Mesenchymal stem cell of Wharton's jelly (primary cell): ENCODE data around the gene PARP6.

GRCh38 chr15:70035585-70036204, 62.0 kb downstream of the TLE3 start:
- CAGE, long polyA plus RNA = no peak

GRCh38 chr15:70057911-70058283, 39.8 kb downstream of the TLE3 start:
- CAGE, long polyA plus RNA = no peak

GRCh38 chr15:70075619-70076584, 21.8 kb downstream of the TLE3 start:
- CAGE, long polyA plus RNA = no peak

- CAGE, long polyA plus RNA = no peak
Measured at GRCh38 chr15:70098213-70098492, 436 bp upstream of the TLE3 start.

GRCh38 chr15:70099691-70100023, 1.9 kb upstream of the TLE3 start:
- CAGE, long polyA plus RNA = no peak

GRCh38 chr15:70196503-70196994, 98.8 kb upstream of the TLE3 start:
- CAGE, long polyA plus RNA = no peak

GRCh38 chr15:70319436-70320054, 221.8 kb upstream of the TLE3 start:
- CAGE, long polyA plus RNA = no peak

GRCh38 chr15:70340270-70340658, 242.5 kb upstream of the TLE3 start:
- CAGE, long polyA plus RNA = no peak

DNA sequence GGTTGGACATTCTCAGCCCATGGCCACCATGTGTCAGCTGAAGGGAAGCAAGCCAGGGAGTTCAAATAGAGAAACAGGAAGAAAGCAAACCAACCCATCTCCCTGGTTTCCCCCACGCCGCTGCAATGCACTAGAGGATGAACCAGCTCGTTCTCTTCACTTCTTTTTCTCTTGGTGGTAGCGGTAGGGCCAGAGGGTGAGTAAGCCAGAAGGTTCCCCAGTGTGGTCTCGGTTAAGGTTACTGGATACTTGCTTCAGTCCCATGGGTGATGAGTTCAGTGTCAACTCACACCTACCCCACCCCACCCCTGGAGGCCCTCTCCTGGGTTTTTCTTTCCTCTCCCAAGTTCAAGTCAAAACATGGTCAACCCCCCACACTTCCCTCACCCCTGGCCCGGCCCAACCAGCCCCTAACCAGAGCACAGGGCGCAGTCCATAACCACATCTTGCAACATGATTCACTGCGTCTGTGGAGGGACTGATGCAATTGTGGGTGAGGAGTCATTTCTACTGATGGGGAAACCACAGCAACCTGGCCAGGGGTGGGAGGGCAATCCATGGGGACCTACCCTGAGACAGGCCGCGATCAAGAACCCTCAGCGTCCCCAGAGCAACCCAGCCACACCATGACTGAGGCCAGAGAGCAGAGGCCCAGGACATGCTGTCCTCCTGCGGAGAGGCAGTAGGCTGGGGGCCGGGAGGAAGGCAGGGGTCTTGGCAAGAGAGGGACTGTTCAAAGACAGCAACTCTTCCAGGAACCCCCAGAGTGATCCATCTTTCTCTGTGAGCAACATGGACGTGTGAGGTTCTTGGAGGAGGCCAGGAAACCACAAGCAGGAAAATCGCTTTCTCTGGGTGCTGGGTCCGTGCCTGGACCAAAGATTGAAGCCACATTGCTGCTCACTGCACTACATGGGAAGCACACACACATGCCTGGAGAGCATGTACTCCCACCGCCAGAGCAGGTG, 276.6 kb downstream of the UACA start:
- CAGE, long polyA plus RNA = no peak

DNA sequence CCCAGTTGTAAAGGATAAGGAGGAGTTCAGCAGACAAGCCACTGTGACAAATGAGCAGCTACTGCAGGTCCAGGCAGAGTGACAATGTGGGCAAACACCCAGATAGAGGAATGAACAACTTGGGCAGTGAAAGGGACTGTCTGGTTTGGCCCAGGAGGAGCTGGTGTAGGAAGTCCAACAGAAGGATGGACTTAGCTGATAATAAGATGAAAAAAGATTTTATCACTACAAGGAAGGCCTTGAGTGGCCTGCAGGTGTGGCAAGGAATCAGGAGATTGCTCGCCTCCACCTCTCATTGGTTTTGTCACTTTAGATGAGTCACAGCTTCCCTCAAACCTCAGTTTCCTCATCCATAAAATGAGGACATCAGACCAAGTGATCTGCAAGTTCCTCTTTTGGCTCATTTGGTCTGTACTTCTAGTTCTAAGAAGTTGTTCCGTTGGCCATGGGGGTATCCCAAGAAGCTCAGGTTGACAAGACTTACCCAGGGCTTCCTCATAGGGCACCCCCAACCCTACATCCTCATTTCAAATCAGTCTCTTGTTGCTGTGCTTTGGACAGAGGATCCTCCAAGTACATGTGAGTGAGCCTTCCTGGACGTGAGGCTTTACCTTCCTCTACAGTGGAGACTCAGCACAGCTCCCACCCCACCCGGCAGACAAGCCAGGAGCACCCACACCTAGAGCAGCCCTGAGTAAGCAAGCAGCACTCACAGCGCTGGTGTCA, 254.1 kb downstream of the UACA start:
- CAGE, long polyA plus RNA = no peak

GRCh38 chr15:71008267-71008735, 107.0 kb upstream of the THSD4 start:
- CAGE, long polyA plus RNA = no peak

GRCh38 chr15:71116386-71116865, 1.2 kb downstream of the THSD4 start:
- CAGE, long polyA plus RNA = no peak

DNA sequence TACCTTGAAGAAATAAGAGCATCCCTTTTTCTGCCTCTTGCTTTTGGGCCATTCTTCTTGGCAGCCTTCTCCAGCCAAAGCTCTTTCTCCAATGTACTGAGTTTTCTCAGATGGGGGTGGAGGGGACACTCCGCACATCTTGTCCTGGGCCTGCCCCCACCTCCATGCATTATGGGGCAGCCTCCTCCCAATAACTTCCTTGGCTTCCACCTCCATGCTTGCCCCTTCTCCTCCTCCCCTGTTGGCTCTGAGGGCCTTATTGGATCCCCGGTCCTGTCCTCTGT, 20.3 kb downstream of the THSD4 start:
- CAGE, long polyA plus RNA = no peak

DNA sequence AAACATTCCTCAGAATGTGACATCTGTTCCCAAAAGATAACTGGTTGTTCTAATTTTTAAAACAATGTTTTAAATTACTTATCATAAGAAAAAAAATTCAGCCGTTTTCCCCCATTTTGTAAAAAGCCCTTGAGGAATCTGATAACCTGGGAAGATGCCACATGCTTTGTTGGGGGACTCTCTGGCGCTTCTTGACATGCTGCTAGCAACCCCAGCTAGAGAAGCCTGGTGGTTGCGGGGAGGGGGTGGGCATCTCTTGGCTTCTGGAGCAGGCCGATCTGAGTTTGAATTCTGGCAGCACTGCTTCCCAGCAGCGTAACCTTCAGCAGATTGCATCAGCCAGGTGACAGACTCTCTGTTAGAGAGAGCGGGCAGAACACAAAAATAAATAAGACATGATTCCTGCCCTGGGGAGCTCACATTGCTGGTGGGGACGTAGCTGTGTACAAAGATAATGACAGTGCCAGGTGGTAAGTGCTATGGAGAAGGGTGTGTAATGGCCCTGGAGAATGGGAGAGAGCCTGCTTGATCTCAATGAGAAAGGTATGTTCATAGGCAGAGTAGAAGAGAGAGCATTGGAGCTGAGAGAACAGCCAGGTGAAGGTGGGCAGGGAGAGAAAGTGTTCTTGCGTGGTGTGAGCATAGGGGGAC, 87.4 kb downstream of the THSD4 start:
- CAGE, long polyA plus RNA = no peak

DNA sequence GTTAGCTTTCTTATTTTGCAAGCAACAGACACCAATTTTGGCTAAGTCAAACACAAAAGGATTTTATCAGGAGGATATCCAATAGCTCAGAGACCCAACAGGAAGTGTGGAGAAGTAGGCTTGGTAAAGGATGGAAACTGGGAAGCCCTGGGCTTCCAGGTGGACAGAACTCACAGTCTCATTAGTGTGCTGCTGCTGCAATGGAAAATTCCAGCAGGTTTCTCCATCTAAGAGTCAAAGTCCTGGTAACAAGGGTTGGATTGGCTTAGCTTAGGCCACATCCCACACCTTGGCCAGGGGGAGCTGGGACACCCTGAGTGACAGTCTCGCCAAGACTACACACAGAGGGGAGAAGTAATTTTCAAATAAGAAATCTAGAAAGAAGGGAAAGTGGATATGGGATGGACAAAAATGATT, 158.5 kb downstream of the THSD4 start:
- CAGE, long polyA plus RNA = no peak

GRCh38 chr15:71294172-71294517, 178.9 kb downstream of the THSD4 start:
- CAGE, long polyA plus RNA = no peak

GRCh38 chr15:72179861-72180572, 17.6 kb downstream of the GRAMD2A start:
- CAGE, long polyA plus RNA = no peak

DNA sequence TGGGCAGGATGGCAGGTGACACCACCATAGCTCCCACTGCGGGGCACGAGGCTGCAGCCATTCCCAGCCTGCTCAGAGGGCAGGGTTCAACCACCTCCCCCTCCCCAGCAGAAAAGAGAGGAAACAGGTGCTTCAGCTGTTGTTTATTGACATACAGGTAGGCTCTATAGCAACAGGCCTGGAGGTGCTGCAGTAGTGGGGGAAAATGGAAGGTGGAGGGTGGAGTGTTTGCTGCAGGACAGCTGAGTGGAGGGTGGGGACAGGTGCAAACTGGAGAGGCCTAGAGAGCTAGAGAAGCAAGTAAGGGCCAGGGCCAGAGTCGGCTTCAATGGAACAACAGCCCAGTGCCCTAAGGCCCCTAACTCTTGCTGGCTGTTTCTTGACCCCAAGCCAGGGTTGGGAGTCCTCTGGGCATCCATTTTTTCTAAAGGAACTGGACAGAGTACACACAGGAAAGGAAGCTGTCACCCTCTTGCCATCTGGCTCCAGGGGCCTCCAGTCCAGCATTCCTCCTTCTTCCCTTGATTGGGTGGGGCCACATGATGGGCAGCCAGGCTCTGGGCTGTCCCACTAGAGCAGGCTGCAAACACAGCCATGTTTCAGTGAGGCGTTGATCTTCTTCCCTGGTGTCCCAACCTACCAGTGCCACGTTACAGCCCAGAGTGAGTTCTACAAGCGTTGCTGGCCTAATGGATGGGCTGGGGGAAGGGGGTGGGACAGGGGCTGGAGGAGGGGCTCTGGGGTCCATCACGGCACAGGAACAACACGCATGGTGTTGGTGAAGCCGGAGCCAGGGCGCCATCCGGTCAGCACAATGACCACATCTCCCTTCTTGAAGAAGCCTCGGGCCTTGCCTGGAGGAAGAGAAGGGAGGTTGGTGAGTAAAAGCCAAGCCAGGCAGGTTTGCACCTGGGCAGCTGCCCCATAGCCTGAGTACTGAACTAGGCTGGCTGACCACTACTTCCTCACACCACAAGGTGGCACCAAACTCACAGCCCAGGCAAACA, 1.6 kb upstream of the GRAMD2A start:
- CAGE, long polyA plus RNA = no peak

DNA sequence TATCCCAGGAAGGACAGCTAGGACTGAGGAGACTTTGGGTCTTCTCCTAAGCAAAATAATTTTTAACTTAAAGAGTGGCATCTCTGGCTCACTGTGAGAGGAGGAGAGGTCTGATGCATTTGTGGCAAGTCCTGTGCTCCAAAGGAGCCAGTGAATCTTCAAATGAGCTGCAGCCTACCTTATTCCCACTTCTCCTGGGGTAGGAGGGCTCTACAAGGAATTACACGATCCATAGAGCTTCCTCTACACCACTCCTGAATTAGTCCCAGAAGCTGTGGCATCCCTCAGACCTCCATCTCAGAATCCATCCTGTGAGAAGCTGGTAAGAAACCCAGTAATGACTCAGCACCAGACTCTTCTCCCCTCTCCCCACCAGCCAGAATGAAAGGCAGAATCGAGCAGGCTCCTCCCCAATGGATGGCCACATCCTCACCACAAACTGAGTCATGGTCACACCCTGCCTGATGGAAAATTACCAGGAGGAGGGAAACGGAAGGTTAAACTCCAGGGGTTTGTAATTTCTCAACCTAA, 6.3 kb upstream of the PKM start:
- CAGE, long polyA plus RNA = no peak

DNA sequence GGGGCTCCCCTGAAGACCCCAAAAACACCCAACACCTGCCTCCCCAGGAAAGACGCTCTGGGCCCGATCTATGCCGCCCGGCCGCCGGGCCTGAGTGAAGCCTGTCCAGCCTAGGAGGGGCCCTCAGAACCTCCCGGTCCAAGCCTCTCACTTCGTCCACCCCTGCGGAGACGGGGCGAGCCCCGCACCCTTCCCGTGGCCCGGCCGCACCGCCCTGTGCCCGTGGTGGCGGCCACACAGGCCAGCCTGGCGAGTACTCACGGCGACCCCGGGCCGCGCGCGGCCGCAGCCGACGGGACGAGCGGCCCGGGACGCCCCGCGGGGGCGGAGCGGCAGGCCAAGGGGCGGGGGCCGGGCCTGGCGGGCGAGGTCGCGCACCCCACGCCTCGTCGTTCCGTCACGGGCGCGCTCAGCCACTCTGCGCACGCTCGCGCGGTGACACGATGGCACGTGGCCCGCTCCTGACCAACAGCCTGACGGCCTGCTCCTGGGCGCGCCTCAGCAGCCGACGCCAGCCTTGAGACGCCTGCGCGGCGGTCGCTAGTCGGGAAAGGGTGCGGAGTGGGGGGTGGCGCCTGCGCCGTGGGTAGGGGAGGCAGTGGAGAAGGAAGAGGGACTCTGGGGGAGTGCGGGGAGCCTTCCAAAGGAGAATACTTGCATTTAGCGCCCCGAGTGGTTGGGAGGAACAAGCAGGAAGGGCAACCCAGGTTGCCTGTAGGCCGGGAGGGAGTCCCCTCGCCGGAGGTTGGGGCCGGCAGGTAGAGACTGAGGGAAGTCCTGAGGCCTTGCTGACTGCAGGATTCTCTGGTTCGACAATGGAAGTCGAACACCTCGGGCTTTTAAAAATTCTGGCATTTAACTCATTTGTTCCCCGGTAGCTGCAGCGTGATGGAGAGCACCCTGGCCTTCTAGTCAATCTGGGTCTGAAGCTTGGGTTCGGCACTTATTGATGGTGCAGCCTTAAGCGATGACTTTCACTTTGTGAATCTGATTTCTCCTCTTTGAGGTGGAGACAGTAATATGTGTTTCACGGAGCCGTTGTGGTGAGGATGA, at the start of gene PARP6:
TSS of gene PARP6 (minus strand) at position 313 of the 1,053 bp plus-strand sequence.
- CAGE, long polyA plus RNA = no peak